ENCODE measurements around the gene MTOR.

DNA sequence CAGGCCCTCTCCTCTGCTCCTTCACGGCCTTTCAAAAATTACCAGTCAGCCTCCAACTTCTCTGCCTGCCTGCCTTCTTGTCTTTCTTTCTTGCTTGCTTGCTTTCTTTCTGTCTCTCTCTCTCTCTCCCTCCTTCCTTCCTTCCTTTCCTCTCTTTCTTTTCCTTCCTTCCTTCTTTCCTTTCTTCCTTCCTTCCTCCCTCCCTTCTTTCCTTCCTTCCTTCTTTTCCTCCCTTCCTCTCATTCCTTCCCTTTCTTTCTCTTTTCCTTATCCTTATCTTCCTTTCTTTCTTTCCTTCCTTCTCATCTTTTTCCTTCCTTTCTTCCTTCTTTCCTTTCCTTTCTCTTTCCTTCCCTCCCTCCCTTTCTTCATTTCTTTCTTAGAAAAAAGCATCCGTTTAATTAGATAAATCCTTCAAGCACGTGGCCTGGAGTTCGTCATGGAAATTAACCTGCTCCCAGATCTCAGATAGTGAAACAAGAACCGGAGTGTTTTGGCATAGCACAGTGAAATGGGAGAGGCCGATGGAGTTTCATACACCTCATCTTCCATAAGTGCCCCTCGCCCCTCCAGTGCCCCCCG, 11.4 kb downstream of the CASZ1 start:
- RRBS: no CpG with 5 or more reads among the region's 8 CpGs

GRCh38 chr1:10814878-10816115, 18.9 kb upstream of the CASZ1 start:
- RRBS: no CpG with 5 or more reads among the region's 18 CpGs

- RRBS: no CpG with 5 or more reads among the region's 11 CpGs
Measured at GRCh38 chr1:10974044-10974479, 7.8 kb downstream of the C1orf127 start.

DNA sequence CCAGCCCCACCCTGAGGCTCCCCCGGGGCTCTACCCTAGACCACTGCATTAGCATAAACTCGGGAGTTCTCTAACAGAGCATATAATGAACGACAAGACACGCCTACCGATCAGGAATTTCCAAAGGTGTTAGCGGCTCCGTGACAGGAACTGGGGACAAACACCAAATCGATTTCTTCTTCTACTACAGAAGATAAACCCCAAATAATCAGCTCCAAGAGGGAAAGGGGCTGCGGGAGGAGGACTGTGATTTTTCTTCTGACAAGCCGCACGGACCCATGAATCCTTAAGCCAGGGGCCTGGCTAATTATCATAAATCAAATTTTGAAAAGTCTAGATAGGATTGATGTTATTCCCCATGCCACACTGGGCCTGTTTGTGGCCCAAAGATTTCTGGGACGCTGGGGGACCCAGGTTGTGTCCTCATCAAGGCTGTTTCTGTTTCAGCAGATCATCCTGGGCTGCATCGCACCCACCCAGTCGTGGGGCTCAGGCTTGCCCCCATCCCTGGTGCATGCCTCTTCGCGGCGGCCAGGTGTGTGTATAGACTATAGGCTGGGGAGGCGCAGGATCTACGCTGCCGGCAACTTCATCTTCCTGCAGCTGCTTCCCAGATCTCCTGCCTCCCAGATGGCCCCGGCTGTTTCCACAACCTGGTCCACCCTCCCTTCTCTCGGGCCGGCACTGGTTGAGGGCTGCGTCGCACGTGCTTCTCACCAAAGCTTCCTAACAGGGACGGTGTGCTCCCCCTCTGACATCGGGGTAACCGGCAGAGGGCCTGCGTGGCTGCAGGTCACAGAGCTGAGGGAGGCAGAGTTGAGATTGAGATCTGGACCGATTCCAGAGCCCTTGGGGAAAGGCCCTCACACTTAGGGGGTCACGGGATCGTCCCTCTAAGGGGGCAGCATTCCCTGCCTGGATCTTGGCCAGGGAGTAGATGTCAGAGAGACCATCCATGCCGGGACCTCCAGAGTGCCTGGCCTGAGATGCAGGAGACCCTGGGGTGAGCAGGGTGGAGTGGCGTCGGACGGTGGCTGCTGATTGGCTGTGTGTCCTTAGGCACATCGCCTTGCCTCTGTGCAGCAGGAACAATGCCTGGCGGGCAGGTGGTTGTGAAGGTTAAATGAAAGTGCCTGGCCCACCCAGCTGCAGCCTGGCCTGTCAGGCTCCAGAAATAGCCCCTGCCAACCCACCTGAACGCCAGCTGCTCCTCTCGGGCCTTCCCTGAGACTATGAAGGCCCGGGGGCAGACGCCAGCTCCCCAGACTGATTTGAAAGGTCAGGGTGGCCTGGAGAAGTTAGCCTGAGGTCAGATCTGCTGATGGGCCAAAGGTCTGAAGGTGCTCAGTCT, 5.8 kb upstream of the MASP2 start:
- RRBS: 6% methylated on average over 9 of the region's 43 CpGs

GRCh38 chr1:11130619-11131029, 31.0 kb upstream of the EXOSC10 start:
- RRBS: no CpG with 5 or more reads among the region's 14 CpGs

DNA sequence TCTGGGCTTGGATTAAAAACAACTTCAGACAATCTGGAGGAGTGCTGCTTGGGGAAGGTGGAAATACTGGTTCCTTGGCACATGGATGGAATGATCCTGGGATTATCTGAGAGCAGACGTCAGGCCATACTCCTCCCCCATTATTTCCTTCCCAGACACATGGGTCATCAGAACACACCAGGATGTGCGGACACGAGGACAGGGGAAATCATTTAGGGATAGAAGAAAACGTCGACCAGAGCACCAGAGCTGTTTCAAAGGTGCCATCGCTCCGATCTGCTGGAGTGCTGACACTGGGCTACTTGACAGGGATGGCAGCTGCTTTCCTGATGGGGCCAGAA, 31.8 kb upstream of the ANGPTL7 start:
- RRBS: no CpG with 5 or more reads among the region's 7 CpGs

DNA sequence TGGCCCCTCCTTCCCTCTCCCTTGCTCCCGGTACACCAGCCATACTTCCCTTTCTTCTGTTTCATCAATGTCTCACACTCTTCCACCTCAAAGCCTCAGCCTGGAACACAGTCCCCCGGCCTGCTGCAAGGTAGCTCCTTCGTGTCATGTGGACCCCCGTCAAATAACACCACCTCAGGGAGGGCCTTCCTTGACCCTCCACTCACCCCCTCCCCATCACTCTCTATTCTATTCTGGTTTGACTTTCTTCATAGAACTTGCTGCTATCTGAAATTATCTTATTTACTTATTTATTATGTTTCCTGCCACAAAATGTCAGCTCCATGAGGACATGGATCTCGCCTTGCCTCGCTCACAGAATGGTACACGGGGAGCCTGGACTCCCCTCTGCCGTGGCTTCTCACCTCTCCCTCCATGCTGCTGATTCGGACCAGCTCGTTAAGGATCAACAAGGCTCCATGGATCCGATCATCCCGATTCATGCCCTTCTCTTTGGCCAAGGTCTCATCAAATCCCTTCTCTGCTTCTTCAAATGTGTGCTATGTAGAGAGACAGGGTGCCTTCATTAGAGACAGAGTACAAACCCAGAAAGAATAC, 8.8 kb downstream of the MTOR start:
- RRBS: 96% methylated on average over 2 of the region's 12 CpGs

DNA sequence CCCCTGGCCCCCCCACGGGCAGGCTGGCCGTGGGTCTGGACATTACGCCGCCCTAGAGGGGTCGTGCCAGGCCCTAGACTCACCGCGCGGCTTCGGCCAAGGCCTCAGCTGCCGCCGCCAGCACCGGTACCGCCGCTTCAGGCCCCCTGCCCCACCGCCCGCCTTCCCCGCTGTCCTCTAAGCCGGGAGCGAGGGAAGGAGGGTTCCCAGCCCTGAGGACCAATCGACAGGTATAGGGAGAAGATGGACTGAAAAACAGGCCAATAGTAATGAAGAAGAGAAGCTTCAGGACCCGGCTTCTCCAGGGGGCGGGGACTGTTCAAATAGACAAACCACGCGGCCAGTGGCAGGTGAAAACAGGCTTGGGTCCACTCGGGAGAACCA, at the start of gene MTOR:
Gene MTOR (minus strand): TSS at position 190 of the 384 bp plus-strand sequence.
- RRBS: 2% methylated on average over 9 of the region's 25 CpGs

- RRBS: no CpG with 5 or more reads among the region's 4 CpGs
Measured at GRCh38 chr1:11321657-11322044, 48.7 kb downstream of the UBIAD1 start.

- RRBS: no CpG with 5 or more reads among the region's 4 CpGs
Measured at GRCh38 chr1:11396091-11396314, 83.0 kb upstream of the DISP3 start.

- RRBS: no CpG with 5 or more reads among the region's 24 CpGs
Measured at GRCh38 chr1:11731656-11732436, 4.1 kb upstream of the AGTRAP start.

- RRBS: no CpG with 5 or more reads among the region's 6 CpGs
Measured at GRCh38 chr1:11874715-11875041, 15.9 kb upstream of the NPPB start.

DNA sequence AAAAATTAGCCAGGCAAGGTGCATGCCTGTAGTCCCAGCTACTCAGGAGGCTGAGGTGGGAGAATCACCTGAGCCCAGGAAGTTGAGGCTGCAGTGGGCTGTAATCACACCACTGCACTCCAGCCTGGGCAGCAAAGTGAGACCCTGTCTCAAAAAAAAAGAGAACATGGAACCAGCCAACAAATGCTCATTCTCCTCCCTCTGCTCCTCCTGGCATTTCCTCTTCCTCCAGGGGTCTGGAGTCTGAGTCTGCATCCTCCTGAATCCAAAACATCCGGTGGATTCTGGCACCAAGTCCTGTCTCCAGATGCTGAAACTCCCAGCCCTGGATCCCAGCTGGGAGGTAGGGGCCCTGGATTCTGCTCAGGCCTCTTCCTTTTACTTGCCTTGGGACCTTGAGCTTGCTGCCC, 3.6 kb upstream of the PLOD1 start:
- RRBS: no CpG with 5 or more reads among the region's 1 CpG

GRCh38 chr1:11938723-11939303, 4.3 kb downstream of the PLOD1 start:
- RRBS: no CpG with 5 or more reads among the region's 11 CpGs

DNA sequence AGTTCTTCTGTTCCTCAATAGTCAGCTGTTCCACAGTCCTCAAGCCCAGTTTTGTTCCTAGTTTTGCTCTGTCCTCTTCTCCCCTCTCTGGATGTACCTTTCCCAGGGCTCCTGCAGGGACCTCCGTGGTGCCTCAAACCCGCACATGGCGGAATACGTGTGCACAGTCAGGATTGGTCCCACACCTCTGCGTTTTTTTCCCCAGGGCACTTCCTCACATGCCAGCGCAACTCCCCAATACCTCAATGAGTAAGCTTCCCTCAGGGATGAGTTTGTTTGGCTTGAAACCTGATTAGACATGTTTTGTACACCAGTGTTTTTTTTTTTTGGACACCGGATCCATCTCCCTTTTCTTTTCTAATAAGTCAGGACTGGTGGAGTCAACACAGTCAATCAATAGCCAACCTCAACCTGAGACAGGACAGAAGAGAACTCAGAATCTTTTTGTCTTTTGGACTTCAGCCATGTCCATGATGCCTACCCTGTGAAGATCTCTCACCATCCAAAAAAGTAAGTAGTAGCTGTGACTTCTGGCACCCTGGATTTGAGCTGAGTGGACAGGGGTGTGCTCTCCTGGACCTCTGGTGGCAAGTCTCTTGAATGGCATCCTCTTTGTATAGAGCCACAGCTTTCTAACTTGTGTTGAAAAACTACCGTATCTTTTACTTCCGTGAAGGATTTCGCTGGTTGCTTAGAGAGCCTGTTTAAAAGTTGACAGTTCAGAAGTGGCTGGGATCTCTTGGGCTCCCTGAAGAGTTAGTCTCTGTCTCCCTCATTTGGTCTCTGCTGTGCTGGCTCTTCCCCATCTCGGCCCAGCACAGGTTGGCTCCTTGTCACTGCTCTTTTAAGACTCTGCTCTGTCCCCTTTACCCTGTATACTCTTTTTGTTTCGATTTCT, 1.6 kb downstream of the MFN2 start:
- RRBS: no CpG with 5 or more reads among the region's 12 CpGs

- RRBS: 0% methylated on average over 2 of the region's 9 CpGs
Measured at GRCh38 chr1:12161534-12162435, 5.0 kb upstream of the TNFRSF1B start.

GRCh38 chr1:12165203-12165840, 1.5 kb upstream of the TNFRSF1B start:
- RRBS: no CpG with 5 or more reads among the region's 7 CpGs

DNA sequence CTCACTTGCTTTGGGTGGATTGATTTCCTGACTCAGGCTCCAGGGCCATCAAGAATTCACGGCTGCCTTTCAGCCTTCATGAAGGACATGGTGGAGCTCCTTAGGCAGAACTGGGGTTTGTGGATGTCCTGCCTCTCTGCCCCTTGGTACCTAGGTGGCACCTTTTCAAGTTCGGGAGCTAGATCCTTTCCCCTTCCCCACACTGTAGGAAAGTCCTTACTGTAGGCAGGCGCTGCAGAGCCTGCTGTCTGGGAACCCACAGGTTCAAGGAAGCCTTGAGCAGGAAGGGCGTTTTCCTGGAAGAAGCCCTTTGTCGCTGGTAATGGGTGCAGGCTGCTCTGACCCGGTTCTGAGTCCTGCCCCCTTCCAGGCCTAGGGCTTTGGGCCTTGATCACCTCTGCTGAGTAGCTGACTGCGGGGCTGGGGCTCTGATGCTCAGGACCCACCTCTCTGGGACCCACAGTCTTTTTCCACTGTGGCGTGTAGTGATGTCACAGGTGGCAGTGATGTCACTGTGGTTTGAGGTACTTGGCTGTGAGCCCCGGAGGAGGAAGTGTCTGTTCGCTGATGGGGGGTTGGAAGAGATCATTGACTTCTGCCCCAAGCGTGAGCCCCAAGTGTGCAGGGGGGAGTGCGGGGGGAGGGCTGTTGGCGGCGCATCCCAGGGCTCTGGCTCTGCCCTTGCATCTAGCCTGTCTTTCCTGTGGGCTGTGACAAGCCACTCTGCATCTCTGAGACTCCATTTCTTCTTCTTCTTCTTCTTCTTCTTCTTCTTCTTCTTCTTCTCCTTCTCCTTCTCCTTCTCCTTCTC, 6.8 kb downstream of the TNFRSF1B start:
- RRBS: no CpG with 5 or more reads among the region's 14 CpGs

GRCh38 chr1:12183889-12184881, 17.4 kb downstream of the TNFRSF1B start:
- RRBS: 0% methylated on average over 1 of the region's 18 CpGs

- RRBS: no CpG with 5 or more reads among the region's 17 CpGs
Measured at GRCh38 chr1:12208204-12209305, 21.3 kb upstream of the VPS13D start.

Measured in aortic smooth muscle cell (primary cell).